AG04449 (cell line): ENCODE measurements around a stretch of chr12.

DNA sequence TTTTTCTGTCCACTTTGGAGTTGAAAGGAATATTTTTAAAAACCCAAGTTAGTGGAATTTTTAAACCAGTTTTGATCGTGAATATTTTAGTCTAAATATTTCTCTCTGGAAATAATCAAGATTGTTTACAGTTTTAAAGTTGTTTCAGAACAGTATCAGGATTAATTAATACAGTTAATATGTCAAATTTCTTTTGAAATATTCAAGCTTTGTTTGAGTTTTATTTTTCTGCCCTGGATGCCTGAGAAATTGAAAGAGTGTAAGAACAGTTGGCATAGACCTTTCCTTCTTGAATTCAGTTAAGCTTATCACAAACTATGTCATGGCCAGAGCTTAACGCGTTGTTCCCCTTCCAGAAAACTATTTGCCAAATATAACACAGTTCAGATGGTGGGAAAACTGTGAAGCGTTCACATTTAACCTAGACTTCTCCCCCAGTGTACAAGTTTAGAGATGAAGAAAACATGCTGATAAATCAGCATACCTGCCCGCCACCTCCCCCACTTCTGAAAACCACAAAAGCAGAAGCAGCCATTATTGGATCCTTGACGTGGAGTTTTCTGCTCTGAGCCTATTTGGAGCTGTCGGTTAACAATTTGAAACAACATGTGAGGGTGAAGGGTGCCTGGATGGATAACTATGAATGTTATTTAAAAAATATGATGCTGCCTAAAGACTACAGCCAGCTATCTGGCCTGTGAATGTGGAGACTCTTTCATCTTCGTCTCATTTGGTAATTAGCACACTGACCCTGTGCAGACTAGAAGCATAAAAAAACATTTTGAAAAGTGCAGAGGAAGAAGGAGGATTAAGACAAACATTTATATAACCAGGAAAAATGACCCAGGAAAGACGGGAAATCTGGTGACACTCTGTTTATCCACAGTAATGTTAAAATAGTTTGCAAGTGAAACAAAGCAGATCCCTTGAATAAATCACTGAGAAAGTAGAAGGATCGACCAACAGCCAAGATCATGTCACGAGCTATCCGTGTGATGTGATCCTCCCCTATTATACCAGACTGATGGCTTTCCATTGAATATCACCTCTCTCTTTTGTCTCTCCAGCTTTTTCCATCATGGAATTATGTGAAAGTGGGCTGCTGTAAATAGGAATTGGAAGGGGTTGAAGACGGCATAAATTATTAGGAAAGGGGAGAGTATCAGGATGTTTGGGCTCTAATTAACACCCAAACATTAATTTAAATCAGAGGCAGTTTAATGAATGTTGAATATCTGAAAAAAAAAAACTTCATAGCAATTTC is 408.2 kb downstream of the AEBP2 start:
- RRBS, result no CpG with 5 or more reads among the region's 13 CpGs

- RRBS, result no CpG with 5 or more reads among the region's 6 CpGs
These were observed 455.5 kb downstream of the AEBP2 start for GRCh38 chr12:19894754-19895276.

- RRBS, result no CpG with 5 or more reads among the region's 7 CpGs
These were observed 423.0 kb upstream of the PDE3A start for GRCh38 chr12:19945253-19945804.

GRCh38 chr12:20420006-20420983 is 52.0 kb downstream of the PDE3A start:
- RRBS, result no CpG with 5 or more reads among the region's 16 CpGs

- RRBS, result no CpG with 5 or more reads among the region's 3 CpGs
These were observed 53.1 kb downstream of the PDE3A start for GRCh38 chr12:20421372-20421808.

DNA sequence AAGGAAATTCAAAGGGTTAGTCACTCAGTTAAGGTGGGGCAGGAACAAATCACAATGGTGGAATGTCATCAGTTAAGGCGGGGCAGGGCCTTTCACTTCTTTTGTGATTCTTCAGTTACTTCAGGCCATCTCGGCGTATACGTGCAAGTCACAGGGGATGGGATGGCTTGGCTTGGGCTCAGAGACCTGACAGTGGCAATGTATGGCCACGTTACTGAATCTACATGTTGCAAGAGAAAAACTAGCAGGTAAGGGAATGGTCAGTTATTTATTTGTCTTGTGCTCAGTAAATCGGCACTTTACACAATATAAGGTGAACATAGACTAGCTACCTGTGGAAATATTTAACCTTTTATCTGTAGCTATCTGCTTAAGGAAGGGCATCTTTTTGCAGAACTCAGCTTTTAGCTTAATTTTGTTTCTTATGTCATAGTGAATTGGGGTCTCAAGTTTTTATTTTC is 12.0 kb downstream of the SLCO1B3 start:
- RRBS, result no CpG with 5 or more reads among the region's 6 CpGs

DNA sequence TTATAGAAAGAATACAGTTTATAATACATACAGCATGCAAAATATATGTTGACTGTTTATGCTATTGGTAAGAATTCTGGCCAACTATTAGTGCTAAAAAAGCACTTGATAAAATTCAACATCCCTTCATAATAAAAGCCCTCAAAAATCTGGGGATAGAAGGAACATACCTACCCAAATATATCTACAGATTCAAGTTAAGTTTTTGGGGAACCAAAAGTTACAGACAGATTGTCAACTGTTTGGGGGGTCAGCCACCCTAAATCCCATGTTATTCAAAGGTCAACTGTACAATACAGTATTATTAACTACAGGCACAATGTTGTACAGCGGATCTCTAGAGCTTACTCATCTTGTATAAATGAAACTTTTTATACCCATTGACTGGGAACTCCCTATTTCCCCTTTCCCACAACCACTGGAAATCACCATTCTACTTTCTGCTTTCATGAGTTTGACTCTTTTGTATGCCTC is 57.6 kb downstream of the SLCO1B3 start:
- RRBS, result no CpG with 5 or more reads among the region's 1 CpG

- RRBS, result no CpG with 5 or more reads among the region's 2 CpGs
These were observed 8.3 kb downstream of the GOLT1B start for GRCh38 chr12:21509897-21510311.

DNA sequence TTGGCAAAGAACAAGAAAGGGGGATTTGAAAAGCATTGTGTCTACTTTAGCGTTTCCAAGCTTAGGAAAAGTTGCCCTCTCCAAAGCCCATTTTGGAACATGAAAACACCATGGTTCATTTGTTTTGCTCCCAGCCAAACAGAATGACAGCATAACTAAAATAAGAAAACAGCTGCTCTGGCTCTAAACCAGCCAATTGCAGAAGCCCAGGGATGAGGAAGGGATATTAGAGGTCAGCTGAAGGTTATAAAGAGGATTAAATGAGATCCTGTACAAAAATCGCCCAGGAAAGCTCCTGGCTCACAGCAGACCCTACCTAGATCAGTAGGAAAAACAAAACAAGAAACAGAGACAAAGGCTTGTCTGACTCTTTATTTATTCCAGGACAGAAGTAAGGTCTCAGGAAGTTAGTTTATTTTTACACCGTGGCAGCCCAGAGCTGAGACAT is 25.8 kb downstream of the SPX start:
- RRBS, result no CpG with 5 or more reads among the region's 3 CpGs

DNA sequence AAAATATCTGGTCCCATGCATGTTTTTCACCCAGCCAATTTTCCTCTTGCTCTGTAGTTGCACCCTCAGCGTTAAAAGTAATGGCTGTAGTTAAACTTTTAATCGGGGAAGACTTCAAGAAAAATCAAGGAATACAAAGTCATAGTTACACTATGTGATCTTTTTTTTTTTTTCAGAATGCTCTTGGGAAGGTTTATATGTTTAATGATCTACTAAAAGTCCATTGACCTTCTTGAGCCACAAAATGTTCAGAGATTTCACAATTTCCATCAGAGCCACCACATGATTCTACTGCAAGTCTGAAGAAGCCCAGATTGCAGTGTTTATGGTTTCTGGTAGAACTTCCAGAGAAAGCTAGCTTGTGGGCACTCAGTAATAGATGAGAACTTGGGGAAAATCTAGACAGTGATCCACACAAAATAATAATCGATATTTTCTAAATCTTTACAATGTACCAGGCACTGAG is 38.4 kb downstream of the GYS2 start:
- RRBS, result no CpG with 5 or more reads among the region's 3 CpGs

DNA sequence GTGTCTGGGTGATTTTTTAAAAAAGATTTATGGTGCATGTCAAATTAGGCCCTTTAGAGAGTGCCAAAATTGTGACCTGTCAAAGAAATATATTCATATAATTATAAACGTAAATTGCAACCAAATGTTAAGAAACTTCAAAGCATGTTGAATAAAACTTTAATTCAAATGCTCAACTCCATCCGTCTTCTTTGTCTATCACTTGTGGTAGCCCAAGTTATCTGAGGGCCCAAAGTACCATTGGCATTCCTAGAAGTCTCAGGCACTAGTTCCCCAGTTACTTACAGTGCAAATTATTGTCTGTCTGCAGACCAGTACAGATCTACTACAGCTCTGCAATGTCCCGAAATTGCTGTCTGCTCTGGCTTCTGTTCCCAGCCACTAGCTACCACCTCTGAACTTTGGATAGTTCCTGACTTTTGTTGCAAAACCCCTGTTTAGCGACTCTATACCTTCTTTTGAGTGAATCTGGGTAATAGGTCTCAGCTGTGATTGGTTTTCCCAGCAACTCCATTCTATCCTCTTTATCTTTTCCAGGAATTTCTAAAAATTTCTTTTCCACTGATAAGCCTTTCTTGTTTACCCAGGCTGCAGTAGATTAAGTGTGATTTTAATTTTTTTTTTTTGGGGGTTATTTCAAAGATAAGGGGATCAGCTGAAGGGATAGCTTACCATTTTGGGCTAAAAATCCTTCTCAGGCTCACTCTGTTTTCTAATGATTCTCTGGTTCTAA is 16.9 kb downstream of the KCNJ8 start:
- RRBS, result no CpG with 5 or more reads among the region's 4 CpGs

DNA sequence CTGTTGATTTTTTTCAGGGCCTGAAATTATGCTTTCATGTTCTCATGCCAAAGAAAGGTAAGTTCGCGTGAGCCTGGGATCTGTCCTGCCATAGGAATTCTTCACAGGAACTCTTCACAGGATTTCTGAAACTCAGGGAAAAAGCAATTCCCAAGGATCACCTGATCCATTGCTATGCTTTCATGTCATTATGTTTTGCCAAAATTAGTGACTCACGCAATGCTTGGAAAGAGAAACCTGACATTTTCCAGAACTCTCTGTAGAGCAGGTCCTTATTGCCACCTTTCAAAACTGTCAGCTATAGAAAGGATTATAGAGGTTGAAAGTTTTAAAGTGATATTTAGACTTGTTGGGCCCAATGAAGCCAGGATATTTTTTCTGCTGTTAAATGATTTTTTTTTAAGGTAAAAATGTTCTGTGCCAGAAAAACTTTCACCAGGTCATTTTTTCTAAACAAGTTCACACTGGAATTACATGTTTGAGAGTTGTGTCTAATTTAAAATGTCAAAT is 6.3 kb upstream of the KCNJ8 start:
- RRBS, result no CpG with 5 or more reads among the region's 3 CpGs

- RRBS, result no CpG with 5 or more reads among the region's 9 CpGs
These were observed 49.2 kb upstream of the KCNJ8 start for GRCh38 chr12:21823612-21824135.

GRCh38 chr12:21828032-21828699 is 53.7 kb upstream of the KCNJ8 start:
- RRBS, result 57% methylated on average over 1 of the region's 6 CpGs

- RRBS, result 7% methylated on average over 16 of the region's 59 CpGs
These were observed 719 bp upstream of the ABCC9 start for GRCh38 chr12:21941585-21942705.

DNA sequence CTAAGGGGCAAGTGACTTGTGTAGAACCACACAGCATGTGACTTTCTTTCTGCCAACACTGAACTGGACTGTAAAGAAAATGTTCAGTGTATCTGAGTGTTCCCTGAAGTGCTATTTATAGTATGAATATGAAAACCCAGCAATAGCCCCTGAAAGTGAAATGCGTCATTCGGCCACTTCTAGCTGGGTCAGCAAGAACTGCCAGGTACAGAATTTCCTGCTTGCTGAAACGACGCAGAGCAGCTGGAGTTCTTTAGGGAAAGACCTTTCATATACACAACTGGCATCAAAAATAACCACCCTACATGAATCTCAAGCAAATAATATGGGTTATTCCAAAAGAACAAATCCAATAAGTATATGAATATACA is 78.3 kb downstream of the ST8SIA1 start:
- RRBS, result no CpG with 5 or more reads among the region's 4 CpGs

GRCh38 chr12:22282151-22282762 is 52.2 kb downstream of the ST8SIA1 start:
- RRBS, result no CpG with 5 or more reads among the region's 6 CpGs

DNA sequence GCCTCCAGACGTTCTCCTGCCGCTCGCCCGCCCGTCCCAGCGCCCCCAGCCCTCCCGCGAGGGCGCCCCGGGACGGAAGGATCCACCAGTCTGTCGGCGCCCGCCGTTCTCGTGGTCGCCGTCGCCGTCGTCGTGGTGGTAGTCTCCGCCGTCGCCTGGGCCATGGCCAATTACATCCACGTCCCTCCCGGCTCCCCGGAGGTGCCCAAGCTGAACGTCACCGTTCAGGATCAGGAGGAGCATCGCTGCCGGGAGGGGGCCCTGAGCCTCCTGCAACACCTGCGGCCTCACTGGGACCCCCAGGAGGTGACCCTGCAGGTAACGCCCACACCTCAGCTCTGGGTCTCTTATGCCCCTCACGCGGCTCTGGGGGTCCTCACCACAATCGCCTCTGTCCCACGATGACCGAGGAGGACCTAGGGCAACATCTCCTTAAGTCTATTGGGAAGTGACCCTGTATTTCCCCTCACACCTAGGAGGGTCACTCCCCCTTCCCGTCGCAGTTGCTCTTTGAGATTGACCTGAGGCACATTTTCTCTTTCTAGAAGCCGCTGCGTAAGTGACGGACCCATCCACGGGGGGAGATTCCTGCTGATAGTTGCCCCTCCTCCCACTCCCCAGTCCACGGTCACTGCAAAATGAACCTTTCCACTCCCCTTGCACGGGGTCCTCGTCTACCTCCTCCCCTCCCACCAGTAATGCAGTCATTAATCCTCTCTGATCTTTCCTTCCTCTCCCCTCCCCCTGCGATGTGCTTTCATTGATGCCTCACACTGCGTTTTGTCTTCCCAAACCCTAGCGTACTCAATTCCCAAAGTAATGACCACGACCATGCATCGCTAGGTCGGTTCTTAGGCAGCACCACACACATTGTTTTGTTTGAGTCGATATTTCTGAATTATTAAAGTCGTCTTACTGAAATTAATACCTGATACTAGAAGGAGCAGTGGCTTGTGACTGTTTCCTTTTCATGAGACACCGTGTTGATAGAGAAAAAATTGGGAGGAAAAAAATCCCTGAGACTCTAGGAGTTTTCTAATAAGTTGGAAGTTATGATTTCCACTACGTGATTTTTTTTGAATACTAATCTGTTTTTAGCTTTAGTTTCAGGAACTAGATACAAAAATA is 662 bp downstream of the ETNK1 start:
- RRBS, result 2% methylated on average over 11 of the region's 58 CpGs

- RRBS, result no CpG with 5 or more reads among the region's 2 CpGs
These were observed 66.8 kb downstream of the ETNK1 start for GRCh38 chr12:22691743-22692173.

DNA sequence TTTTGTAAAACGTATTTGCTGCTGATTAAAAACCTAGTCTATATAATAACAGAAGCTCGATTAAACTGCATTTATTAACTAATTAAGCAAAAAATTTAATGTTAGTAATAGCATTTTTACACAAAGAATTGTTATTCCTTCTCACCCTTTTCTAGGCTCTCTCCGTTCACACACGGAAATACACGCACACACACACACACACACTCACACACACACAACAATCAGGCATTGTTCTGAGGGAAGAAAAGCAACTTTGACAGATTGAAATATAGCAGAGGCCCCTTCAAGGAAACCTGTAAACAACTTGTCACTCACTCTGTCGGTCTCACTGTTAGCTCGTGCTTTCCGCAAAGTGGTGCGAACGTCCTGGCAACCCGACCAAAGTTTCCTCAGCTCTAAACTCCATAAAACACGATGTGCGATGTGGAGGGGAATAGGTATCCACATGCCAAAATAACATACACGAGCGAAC is 644 bp upstream of the SOX5 start:
- RRBS, result no CpG with 5 or more reads among the region's 15 CpGs